Hepatocyte (in vitro differentiated cells and primary cell): Measurements from ENCODE around the genes OR4S1, OR4C3, OR4C5, OR5D13, OR8I2, OR9G4, SLC43A3, YPEL4 and CLP1.

DNA sequence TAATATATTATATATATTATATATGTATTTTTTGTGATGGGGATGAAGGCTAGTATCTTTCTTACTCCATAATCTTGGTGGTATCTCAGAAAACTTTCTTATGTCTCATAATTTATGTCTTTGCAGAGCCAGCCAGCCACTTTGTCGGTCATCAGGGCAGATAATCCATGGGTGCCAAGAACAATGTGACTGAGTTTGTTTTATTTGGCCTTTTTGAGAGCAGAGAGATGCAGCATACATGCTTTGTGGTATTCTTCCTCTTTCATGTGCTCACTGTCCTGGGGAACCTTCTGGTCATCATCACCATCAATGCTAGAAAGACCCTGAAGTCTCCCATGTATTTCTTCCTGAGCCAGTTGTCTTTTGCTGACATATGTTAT, at the start of gene OR4S1:
Gene OR4S1 (plus strand): TSS at position 168 of the 380 bp plus-strand sequence.
- RAMPAGE, long total RNA = no peak
- RRBS = no CpG with 5 or more reads among the region's 1 CpG

DNA sequence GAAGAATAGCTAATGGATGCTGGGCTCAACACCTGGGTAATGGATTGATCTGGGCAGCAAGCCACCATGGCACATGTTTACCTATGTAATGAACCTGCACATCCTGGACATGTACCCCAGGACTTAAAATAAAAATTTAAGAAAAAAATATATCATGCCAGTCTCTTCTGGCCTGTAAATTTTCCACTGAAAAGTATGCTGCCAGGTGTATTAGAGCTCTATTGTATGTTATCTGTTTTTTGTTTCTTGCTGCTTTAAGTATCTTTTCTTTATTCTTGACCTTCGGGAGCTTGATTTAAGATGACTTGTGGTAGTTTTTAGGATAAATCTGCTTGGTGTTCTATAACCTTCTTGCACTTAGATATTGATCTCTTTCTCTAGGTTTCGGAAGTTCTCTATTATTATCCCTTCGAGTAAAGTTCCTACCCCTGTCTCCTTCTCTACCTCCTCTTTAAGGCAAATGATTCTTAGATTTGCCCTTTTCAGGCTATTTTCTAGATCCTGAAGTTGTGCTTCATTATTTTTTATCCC, 8.0 kb downstream of the OR4S1 start:
- RAMPAGE, long total RNA = no peak
- RRBS = no CpG with 5 or more reads among the region's 3 CpGs

- RAMPAGE, long total RNA = no peak
These were observed at the start of gene OR4C3 for GRCh38 chr11:48324477-48325111. OR4C3 (plus strand) TSS chr11:48324920.

DNA sequence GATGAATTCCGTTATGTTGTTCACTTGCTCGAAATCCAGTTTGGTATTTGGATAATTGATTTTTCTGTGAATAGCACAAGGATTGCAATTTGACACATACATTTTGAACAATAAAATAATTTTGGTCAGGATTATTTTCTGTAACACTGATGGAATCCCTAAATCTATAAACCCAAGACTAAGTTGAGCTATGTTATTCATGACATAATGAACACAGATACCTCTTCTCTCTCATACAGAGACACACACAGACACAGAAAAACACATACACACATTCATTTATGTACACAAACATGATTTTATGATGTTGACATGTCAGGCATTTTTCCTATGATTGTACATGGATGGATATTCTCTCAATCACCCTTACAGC, at the start of gene OR4C5:
Gene OR4C5 (minus strand): TSS at position 102 of the 373 bp plus-strand sequence.
- RAMPAGE, long total RNA = no peak
- RRBS = no CpG with 5 or more reads among the region's 2 CpGs

DNA sequence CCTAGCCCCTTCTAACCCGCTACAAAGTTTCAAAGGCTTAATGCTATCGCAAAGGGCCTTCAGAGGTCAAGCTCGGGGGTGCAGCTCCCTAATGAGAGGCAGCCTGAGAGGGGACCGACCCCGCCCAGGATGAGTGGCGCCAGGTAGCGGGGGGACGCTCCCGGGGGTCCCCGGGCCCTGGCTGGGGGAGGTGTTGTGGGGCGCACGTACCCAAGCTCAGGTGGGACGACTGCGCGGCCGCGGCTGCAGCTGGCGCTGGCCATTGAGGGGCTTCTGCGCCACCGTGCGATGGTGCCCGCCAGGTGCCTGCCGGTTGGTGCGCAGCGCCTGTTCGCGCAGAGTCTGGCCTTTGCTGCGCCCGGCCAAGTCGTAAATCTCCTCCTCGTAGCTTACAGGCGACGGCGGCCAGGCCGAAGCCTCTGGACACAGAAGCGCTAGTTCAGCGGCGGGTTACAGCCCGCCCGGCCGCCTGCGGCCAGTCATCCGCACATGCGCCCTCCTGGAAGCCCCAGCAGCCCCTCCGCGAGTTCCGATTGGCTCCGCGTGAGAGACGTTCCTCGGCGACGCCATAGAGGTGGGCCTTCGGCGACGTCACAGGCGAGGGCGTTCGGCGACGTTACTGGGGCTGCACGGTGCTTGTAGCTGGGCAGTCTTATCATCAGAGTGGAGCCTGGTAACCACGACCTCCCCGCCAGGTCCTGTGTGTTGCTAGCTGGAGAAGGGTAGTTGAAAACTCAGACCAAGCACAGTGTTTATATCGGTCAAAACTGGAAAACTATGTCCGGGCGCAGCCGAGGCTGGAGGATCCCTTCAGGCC, 315.8 kb upstream of the OR4C12 start:
- RAMPAGE, long total RNA = no peak
- RRBS = 67% methylated on average over 12 of the region's 68 CpGs

GRCh38 chr11:55773145-55773566, at the start of gene OR5D13:
OR5D13 (plus strand) TSS chr11:55773438.
- RAMPAGE, long total RNA = no peak
- RRBS = no CpG with 5 or more reads among the region's 1 CpG

GRCh38 chr11:55955227-55955664, 14.5 kb downstream of the OR10AG1 start:
- RAMPAGE, long total RNA = no peak
- RRBS = no CpG with 5 or more reads among the region's 2 CpGs

DNA sequence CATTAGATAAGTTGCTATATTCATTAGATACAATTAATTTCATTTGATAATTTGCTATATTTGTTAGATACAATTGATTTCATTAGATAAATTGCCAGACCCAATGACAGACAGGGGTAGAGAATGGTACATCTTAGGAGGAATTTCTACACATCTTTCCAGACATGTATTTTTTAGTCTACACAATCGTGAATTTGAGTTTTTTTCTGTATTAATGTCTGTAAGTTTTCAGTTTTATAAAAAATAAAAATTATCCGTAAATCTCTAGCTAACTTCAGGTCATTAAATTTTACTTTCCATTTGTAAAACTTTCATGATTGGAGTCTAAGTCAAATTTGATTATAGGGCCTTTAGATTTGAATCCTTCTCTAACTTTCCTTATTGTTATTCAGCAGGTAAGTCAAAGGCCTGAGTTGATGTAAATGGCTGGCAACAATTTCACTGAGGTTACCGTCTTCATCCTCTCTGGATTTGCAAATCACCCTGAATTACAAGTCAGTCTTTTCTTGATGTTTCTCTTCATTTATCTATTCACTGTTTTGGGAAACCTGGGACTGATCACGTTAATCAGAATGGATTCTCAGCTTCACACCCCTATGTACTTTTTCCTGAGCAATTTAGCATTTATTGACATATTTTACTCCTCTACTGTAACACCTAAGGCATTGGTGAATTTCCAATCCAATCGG, at the start of gene OR8I2:
Gene OR8I2 (plus strand): TSS at position 423 of the 689 bp plus-strand sequence.
- RAMPAGE, long total RNA = no peak
- RRBS = no CpG with 5 or more reads among the region's 5 CpGs

DNA sequence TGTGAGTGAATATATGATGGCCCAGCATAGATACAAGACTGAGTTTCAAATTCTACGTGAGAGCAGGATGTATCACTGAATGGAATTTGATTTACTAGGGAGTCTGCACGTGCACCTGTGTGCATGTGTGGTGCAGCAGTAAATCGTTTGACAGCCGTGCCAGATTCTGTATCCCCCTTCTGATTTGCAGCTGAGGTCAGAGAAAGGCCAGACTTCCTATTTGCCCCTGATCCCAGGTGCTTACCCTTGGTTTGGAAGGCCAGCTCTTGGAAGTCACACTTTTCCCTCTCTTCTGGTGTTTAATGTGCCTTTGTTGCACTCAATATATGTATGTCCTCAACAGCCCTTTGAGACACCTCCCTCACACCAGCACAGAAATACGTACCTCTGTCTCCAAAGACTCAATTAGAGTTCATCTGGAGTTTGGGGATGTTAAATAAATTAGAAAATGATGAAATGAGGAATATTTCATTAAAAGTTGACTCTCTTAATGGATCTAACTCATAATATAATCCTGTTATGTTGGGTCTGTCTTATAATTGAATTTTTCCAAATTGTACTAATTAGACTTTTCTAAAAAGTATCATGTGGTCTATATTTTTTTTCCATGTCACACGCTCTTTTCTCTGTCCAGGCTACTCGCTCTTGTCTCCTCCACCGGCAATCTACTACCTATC, at the start of gene OR9G4:
Gene OR9G4 (minus strand): TSS at position 286 of the 677 bp plus-strand sequence.
- RAMPAGE, long total RNA = no peak
- RRBS = no CpG with 5 or more reads among the region's 8 CpGs

DNA sequence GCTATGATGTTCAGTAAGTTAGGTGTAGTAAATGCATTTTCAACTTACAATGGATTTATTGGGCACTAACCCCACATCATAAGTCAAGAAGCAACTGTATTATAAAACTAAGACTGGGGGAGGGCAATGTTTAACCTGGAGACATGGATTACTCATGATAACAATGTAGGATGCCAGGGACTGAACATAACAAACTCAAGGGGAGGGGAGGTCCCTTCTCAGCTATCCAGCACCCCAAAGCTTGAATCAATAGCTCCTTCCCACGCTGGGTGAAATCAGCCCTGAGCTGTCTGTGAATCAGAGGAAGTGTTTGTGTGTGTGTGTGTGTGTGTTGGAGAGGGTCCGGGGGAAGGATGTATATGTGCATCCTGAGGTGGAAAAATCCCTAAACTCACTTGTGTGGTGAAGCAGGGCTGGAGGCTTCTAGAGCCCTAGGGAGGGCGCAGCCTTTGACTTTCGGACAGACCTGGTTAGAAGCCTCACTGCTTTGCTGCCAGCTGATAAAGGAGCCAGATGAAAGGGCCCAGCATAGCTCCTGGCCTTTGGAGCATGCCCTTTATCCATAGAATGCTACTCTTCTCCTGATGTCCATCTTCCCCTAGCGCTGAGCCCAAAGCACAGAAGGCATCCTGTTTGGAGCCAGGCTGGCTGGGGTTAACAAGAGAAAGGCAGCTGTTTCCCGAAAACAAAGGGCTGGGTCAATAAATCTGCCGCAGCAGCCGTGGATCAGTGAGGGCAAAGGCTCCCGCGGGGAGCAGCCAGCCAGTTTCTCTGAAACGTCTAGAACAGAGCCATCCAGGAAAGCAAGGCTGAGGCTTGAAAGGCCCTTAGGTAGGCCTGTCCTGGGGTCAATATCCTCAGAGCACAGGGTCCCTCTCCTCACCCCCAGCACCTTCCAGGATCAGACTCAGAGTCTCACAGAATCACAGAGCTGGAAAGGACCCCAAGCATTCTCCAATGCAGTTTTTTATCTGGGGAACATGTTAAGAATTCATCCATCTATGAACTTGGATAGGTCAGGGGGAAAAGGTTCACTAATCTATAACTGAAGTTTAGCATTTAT, 35.7 kb downstream of the TNKS1BP1 start:
- RAMPAGE, long total RNA = no peak
- RRBS = no CpG with 5 or more reads among the region's 11 CpGs

- RAMPAGE, long total RNA = no peak
- RRBS = no CpG with 5 or more reads among the region's 2 CpGs
These were observed 14.5 kb downstream of the TNKS1BP1 start for GRCh38 chr11:57310388-57310598.

- RAMPAGE, long total RNA = no peak
- RRBS = 0% methylated on average over 1 of the region's 11 CpGs
These were observed 13.1 kb downstream of the TNKS1BP1 start for GRCh38 chr11:57311614-57312077.

- RAMPAGE, long total RNA = no peak
- RRBS = 3% methylated on average over 29 of the region's 51 CpGs
These were observed 548 bp downstream of the TNKS1BP1 start for GRCh38 chr11:57324027-57324780.

DNA sequence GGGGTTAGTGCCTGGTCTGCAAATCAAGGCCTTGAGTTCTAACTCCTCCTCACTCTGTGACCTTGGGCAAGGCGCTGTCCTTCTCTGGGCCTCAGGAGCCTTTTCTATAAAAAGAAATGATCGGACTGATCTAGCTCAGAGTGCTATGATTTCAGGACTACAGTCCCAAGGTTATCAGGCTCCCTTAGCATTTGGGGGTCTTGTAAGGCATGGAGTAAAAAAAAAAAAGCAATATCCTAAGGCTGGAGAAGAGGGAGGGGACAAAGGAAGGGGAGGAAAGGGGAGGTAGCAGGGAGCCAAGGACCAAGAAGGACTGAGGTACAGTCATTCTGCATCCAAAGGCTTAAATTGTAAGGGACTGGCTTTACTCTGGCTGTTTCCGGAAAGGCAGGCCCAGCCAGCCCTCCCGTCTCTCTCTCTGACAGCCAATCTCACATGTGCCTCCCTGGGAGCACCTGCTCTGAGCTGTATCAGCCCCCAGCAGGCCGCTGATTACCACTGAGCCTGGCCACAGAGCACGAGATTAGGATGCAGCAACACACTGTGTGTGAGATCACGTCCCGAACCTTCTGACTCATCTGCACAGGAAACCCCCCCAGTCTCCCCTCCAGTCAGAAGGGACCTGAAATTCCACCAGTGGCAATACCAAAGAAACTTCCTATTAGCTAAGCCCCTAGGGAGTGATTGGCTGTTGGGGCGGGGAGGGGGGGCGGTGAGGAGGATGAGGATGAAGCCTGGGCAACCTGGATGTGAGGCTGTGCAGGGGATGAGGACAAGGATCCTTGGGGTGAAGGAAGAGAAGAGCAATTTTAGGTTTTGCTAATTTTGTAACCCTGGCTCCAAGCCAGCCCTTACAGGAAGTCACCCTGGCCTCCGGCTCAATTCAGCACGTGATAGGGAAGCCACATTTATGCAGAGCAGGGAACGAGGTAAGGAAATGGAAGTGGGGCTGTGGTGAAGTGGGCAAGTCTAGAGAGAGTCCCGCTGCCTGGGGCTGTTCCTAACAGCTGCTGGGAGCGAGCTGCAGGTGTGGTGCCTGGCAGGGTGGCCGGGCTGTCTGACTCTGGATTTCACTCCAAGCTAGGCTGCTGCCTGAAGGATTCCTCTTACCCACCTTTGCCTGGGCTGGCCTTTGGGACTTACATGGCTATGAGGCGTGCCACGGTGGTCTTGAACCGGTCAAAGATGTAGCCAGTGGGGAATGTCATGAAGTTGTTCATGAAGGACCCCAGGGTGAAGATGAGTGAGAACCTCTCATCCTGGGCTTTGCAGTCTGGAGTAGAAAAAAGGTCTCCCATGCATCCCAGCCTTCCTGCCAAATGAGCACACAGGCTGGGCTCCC, 2.1 kb downstream of the SLC43A3 start:
- RAMPAGE, long total RNA = no peak
- RRBS = no CpG with 5 or more reads among the region's 19 CpGs

DNA sequence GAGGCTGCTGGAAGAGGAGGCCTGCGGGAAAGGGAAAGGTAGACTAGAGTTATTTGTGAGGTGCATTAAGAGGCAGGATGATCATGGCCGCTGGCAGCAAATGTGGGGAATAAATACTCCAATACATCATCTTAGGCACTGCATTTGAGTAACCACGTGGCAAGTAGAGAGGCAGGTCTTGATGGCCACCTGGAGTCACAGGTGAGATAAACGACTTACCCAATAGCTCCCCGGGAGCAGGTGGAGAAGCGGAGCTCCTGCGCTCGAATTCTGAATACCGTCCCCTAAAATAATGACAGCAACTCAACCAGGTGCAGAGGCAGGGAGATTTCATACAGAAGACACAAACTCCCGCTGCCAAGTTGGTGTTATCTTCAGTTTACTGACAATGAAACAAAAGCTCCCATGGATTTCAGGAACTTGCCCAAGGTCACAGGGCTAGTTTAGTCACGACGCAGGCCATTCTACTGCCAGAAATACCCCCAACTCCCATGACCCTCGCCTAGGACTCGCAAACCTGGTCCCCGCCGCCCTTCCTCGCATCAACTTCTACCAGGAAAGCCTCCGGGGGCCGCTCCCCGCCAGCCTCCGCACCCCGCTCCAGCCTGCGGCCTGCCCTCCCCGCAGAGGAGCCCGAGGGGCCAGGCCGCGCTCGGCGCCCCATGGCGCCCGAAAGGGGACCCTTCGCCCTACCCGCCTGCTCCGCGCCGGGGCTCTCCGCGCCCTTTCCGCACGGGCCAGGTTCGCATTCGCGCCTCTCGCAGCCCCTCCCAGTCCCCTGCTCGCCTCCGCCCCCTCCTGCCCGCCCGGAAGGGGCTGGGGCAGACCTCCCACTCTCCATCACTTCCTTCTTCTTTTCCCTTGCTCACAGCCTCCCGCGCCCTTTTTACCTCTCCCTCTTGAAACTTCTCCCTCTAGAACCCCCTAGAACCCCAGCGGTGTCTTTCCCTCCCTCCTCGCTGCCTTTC, at the start of gene SLC43A3:
Gene SLC43A3 (minus strand): TSS at position 753 of the 968 bp plus-strand sequence.
- RAMPAGE, long total RNA = start-site peak on the minus strand centred at position 772 of the sequence, 66 bp wide, 36 and 20 reads in 2 replicates
- RRBS = 2% methylated on average over 9 of the region's 52 CpGs

DNA sequence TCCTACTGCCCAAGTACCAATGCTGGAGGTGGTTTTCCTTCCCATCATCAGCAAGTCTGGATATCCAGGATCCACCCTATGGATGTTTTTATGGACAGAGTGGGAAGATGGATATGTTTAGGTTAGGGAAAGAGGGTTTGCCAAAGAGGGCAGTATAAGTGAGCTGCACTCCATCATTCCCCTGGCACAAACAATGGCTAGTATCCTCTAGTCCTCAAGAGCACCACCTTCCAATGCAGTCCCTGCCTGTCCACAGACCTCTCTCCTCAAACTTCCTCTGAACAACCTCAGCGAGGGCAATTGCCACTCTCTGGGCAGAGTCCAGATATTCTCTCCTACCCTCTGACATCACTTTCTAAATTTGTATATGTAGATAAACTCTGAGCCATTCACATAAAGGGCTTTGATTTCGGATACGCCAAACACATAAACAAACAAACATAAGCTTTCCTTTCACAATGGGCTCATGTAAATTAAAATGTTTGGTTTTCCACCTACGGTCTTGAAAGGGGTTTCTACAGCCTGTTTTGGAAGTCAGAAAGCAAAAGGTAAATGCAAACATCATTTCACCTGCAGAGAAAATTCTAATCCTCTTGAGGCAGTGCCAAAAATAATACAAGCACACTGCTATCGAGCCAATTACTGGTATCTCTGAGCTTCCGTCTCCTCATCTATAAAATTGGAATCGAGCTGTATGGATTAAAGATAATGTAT, 3.0 kb upstream of the SLC43A3 start:
- RAMPAGE, long total RNA = no peak
- RRBS = no CpG with 5 or more reads among the region's 7 CpGs

DNA sequence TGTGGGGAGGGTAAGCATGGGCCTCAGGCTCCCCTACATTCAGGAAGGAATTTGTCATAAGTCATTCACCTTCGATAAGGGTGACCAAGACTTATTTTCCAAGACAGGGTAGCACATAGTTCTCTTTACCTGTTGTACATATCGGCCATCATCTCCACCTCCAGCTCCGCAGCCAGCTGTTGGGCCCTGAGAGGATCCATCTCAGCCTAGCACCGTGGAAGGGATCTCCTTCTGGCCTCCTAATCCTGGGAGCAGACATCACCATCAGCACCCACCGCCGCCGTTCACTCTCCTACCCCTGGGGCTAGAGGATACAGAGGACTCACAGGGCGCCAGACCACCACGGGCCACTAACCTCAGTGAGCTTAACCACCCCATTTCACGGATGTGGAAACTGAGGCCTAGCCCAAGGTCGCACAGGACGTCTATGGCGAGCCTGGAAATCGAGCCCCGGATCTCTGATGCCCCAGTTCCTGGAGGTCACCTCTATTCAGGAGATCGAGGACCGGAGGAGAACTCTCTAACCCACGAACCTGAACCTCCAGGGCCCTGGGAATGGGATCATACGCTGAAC, 477 bp downstream of the TIMM10 start:
- RAMPAGE, long total RNA = no peak
- RRBS = 3% methylated on average over 5 of the region's 19 CpGs

DNA sequence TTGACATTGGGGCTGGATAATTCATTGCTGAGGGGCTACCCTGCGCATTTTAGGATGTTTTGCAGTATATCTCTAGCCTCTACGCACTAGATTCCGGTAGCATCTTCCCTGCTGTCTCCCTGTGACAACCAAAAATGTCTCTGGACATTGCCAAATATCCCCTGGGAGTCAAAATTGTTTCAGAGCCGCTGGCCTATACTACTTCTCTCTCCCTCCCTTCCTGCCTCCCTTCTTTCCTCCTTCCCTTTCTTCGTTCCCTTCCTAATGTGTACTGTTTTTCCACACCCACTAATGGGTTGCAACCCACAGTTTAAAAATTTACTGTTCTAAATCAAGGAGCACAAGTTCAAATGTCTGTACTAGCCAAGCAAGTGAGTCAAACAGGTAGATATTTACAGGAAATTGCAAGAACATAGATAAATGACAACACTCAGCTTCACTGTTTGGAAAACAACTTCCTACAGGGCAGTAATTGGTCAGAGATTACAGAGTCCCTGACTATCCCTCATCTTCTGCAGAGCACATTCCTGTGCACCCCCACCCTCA, 1.7 kb downstream of the SERPING1 start:
- RAMPAGE, long total RNA = no peak
- RRBS = no CpG with 5 or more reads among the region's 5 CpGs

- RAMPAGE, long total RNA = no peak
- RRBS = no CpG with 5 or more reads among the region's 11 CpGs
These were observed at the start of gene YPEL4 for GRCh38 chr11:57649735-57650470. YPEL4 (minus strand) TSS chr11:57649912.

DNA sequence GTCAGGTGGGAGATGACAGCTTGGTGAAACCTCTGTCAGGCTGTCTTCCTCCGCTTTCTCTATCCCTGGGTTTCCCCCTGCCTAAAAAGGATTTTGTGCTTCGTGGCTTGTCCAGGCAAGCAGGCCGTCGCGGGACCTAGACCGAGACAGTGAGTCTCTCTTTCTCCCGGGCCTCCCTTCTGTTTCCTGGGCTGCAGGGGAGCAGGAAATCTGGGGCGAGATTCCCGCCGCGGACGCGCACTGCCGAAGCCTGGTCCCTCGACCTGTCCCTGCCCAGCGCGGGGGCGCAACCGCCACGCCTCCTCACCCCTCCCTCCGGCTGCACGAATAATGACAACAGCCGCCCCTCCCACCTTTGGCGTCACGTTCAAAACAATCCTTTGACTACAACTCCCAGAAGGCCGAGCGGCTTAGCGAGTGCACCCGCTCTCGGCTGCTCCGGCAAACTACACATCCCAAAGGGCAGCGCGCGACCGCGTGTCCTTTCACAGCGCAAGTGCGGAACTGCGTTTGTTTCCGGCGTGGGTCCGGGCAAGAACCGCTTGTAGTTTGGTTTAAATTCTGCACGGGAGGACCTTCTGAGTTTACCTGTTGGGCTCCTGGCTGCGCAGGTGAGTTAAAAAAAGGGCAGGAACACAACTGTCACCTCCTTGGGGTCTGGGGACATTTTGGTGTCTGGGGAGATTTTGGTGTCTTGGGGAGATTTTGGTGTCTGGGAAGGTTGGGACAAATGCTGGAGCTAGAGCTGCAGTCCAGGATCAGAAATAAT, at the start of gene CLP1:
Gene CLP1 (plus strand): TSS at position 513 of the 769 bp plus-strand sequence.
- RAMPAGE, long total RNA = no peak
- RRBS = 2% methylated on average over 12 of the region's 45 CpGs